Measurements from ENCODE around the gene NACA2.

- PRO-cap, result no peak
- RAMPAGE, long total RNA, 2 experiments, result no peak in any of the 2 experiments
These were observed 1.1 kb downstream of the PPM1E start for GRCh38 chr17:58756805-58757195.

- PRO-cap, result no peak
- RAMPAGE, long total RNA, 2 experiments, result no peak in any of the 2 experiments
These were observed 113.4 kb downstream of the TRIM37 start for GRCh38 chr17:58993336-58993715.

DNA sequence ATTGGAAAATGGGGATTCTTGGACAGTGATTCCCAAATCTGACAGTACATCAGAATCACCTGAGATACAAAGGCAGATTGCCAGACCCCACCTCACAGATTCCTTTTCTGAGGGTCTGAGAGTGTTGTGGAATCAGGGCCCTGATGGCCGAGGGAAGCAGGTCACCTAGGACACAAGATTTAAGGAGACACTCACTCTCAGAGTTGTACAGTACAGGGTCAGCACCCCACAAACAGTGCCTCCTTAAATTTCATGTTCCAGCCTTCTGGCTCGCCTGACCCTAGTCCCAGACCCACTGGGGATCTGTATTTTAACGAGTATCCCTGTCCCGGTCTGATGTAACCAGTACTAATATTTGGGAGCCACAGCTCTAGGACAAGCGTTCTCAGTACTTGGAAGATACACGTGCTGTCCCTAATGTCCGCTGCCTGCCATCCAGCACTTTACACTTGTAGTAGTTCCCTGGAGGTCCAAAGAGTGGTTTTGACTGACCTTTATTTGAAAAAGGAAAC is 37.9 kb downstream of the YPEL2 start:
- PRO-cap, result no peak
- RAMPAGE, long total RNA, 2 experiments, result no peak in any of the 2 experiments

DNA sequence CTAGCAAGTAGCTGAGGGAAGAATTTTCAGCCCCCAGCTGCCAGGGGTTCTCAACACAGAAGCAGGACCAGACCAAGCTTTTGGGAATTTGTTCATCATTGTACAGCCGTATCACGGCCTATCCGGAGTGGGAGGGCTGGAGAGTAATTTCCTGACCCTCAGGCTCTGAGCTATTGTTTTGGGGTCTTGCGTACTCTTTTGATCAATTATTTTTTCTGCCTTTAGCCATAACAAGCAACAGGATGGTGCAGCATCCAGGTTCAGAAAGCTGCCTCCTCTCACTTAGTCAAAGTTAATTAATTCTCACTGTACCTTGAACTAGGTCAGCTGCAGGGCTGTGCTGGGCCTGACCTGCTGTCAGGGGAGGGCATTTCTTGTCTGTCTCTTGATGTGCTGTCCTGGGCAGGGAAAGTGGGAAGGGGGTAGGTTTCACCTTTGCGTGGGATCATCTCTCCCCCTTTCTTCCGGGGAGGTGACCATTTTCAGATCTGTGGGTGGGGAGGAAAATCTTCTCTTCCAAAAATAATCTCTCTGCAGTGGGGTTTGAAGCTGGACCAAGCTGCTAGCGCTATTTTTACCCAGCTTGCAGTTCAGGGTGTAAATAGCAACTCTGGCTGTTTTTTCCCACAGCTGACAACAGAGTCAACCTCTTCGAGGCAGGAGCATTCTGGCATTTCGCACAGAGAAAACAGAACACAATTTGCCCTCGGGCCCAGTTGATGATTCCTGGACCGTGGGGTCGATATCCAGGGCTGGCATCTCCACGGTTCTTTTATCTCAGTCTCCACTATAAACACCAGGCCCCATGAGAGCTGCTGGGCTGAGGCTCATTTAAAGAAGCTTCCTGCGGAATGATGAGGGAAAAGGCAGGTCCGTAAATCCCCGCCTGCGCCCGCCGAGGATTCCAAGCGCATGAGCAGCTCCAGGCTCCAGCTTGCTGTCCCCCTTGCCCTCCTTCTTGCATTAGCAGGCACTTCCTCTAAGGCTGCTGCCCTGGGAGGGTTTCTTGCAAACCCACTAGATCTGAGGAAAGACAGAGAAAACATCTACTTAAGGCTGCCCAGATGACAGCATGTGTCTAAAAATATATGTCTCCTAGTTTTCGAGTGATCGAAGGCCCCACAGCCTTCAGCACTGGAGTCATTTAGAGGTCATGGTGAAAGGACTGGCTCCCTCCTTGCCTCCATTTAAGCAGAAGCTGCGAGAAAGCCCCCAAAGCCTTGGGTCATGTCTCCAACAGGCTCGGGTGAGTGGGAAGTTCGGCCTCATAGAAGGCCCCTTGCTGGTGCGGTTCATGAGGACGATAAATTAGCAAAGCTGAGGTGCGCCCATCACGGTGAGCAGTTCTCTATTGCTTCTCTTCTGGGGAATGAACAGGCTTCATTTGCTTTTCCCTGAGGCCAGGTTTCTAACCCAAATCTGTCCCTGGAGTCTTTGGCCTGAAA is 93.9 kb downstream of the YPEL2 start:
- PRO-cap, result no peak
- RAMPAGE, long total RNA, 2 experiments, result no peak in any of the 2 experiments

- PRO-cap, result no peak
- RAMPAGE, long total RNA, 2 experiments, result no peak in any of the 2 experiments
These were observed 95.6 kb upstream of the DHX40 start for GRCh38 chr17:59469682-59470436.

GRCh38 chr17:59698758-59699469 is 8.3 kb downstream of the PTRH2 start:
- PRO-cap, result no peak
- RAMPAGE, long total RNA, 2 experiments, result no peak in any of the 2 experiments

GRCh38 chr17:59762496-59762894 is 55.0 kb downstream of the VMP1 start:
- PRO-cap, result unidirectional peak, plus-strand start at chr17:59762713
- RAMPAGE, long total RNA, 2 experiments, result no peak in any of the 2 experiments

DNA sequence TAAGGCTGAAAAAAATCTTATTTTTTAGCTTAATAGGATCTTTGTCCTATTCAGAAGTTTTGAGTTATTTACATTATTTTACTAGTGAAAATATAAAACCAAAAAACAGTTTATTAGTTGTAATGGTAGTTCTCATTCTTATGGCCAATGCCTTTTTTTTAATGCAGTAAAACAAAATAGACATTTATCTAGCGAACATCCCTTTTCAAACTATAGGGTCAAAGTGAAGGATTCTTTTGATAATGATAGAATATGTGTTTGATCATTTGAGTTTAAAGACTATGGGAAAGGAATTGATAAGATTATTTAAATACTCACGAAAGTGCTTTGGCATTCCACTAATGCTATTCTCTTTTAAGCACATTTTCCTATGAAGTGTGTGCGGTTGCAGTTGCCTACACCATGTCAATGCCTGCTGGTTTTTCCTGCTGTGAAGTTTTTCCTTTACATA is 78.6 kb downstream of the VMP1 start:
- PRO-cap, result unidirectional peak, plus-strand start at position 363 of the sequence
- RAMPAGE, long total RNA, 2 experiments, result no peak in any of the 2 experiments

DNA sequence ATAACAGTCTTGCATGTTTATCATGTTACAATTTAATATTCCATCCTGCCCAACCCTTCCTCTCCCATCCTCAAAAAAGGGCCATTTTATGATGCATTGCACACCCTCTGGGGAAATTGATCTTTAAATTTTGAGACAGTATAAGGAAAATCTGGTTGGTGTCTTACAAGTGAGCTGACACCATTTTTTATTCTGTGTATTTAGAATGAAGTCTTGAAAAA is 52.5 kb downstream of the TUBD1 start:
- PRO-cap, result no peak
- RAMPAGE, long total RNA, 2 experiments, result no peak in any of the 2 experiments

DNA sequence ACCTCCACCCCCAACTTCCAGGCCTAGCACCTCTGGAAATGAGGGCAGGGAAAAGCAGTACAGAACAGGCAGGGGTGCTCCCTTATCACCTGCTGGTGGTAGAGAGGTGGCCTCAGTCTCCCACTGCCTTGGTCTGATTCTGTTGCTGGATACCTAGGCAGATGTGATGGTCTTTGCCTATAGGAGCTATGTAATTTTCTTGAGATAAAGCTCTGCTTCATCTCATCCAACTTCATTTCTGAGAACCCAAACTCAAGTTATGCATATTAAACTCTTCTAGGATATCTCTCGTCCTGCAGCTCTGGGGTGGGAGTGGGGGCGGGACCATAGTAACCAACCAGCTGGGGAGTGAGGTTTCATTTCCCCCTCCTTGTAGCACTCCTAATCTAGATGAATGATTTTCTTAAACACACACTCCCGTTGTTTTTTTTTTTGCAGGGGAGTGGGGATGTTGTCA is 10.3 kb upstream of the HEATR6 start:
- PRO-cap, result no peak
- RAMPAGE, long total RNA, 2 experiments, result no peak in any of the 2 experiments

DNA sequence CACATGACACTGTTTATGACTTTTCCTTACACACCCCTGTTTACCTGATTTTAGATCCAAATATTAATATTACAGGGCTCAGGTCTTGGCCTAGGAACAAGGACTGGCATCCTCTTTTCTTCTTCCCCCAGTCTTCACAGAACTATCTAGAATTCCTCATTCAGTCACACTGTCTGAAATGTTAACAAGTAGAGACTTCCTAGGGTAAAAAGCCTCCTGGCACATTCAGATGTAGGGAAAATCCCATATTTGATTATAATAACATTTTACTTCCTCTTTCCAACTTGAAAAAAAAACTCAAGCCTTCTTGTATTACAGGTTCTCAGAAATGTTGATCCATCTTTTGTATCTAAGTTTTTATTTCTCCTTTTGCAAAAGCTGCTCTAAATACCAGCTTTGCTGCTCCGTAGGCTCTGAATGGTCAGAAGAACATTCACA is 13.1 kb upstream of the HEATR6 start:
- PRO-cap, result no peak
- RAMPAGE, long total RNA, 2 experiments, result no peak in any of the 2 experiments

DNA sequence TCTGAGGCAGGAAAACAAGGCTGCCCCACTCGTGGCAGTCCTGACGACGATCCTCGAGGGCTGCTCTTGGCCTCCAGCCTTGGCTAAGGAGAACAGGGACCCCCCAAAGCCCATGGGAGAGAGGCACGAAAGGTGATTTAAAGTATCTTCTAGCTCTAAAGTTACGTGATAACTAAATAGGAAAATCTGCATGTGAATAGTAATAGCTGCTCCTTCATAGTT is 81.7 kb downstream of the CA4 start:
- PRO-cap, result no peak
- RAMPAGE, long total RNA, 2 experiments, result no peak in any of the 2 experiments

DNA sequence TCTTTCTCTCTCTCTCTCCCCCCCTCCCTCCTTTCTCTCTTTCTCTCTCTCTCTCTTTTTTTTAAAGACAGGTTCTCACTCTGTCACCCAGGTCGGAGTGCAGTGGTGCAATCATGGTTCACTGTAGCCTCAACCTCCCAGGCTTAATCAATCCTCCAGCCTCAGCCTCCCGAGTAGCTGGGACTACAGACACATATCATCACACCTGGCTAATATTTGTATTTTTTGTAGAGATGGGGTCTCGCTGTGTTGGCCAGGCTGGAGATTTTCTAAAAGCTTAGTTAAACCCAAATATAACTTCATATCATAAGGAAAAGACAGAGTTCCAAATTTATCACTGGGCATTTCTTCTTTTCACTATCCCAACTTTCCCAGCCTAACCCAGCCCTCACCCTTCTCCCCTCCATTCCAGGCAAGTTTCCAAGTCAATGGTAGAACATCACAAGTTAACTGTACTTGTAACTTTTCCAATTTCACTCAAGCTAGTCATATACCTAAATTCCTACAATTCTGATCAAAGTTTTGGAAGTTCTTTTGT is 61.4 kb downstream of the USP32 start:
- PRO-cap, result no peak
- RAMPAGE, long total RNA, 2 experiments, result no peak in any of the 2 experiments

DNA sequence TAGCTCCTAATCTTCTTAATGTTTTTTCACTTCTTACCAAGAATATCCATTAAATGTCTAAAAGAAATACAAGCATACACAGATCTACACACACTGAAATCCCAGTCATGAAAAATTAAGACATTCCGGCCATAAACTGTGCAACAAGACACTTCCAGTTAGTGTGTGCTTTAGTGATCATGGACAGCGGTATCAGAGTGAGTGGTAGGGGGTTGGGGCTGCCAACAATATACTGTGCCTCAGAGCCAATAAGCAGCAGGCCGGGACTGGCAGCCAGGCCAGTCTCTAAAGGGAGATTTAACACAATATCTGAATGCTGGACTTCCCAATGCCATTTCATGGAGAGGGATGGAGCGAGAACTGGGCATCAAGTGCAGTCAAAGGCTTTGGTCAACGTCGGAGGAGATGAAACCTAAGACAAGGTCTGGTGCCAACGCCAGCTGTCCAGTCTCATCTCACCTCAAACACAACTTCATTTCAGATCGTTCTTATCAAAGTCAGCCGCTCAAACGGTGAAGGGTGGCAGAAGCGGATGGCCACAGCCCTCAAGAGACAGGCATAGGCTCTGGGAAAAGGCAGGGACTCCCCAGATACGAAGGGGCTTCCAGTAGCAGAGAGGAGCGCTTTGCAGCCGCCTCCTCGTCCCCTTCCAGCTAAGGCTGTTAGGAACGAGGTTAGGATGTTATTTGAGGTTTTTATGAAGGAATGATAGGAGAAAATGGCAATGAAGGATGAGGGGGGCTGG is 948 bp downstream of the USP32 start:
- PRO-cap, result unidirectional peak, plus-strand start at position 339 of the sequence; unidirectional peak, plus-strand start at position 522 of the sequence
- RAMPAGE, long total RNA, 2 experiments, result no peak in any of the 2 experiments

GRCh38 chr17:60743711-60744315 is 66.2 kb downstream of the BCAS3 start:
- PRO-cap, result unidirectional peak, plus-strand start at chr17:60744065
- RAMPAGE, long total RNA, 2 experiments, result no peak in any of the 2 experiments

DNA sequence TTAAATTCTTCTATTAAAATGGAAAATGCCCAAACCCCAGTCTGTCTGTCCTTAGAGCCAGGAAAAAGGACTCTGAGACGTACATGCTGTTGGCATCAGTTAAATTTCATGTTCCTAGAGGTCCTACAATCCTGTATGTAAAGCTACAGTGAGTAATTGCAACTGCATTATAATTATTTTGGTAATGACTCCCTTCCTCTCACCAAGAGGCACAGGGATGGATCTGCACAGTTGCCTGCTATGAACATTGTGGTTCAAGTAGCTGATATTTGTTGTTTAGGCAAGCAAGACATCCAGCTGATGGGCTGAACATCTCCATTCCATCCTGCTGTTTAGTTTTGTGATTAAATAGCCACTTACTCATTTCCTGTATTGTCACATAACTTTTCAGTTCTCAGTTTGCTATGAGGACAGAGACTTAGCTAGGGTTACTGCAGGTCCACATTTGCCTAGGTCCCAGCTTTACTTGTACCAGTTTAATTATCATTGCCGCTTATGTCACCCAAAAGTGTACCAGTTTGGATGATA is 181.2 kb upstream of the TBX2 start:
- PRO-cap, result no peak
- RAMPAGE, long total RNA, 2 experiments, result no peak in any of the 2 experiments

GRCh38 chr17:61461676-61462404 is 9.6 kb downstream of the TBX4 start:
- PRO-cap, result no peak
- RAMPAGE, long total RNA, 2 experiments, result no peak in any of the 2 experiments

DNA sequence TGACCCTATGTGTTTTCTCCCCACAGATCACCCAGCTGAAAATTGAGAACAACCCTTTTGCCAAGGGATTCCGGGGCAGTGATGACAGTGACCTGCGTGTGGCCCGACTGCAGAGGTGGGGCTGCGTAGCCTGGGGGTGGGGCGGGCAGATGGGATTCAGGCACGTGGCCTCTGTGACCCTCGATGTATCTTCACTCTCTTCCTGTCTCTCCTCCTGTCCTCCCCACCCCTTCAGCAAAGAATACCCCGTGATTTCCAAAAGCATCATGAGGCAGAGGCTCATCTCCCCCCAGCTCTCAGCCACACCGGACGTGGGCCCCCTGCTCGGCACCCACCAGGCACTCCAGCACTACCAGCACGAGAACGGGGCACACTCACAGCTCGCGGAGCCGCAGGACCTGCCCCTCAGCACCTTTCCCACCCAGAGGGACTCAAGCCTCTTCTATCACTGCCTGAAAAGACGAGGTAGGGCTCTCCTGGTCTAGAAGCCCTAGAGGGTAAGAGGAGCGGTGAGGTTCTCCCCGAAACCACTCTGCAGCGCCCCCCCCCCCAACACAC is 27.7 kb downstream of the TBX4 start:
- PRO-cap, result no peak
- RAMPAGE, long total RNA, 2 experiments, result no peak in any of the 2 experiments

- PRO-cap, result no peak
- RAMPAGE, long total RNA, 2 experiments, result no peak in any of the 2 experiments
These were observed 40.7 kb downstream of the TBX4 start for GRCh38 chr17:61492784-61493456.

DNA sequence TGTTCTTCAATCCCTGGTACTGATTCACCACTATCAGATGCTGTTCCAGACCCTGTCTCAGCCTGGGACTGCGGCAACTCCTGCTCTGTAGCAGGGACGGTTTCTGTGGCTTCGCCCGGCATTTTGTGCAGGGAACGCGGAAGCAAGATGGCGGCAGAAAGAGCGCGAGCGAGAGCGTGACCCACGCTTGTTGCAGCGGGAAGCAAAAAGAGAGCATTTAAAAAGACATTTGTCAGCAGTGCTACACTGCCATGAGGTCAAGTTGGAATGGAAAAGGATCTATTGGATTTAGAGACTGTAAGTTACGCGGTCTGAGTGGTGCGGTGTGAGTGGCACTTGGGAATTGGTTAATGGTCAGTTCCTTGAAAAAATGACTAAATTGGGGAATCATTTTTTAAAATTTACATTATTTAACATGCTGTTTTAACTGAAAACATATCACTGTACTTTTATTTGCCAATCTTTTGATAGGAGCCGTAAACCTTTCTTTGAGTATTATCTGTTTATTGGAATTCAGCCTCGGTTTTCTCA is at the start of gene NACA2:
NACA2 (minus strand) TSS at position 161 of the 531 bp plus-strand sequence.
- PRO-cap, result no peak
- RAMPAGE, long total RNA, 2 experiments, result no peak in any of the 2 experiments

Data from body of pancreas (tissue), 2 donors.